ENCODE measurements around a stretch of chr9.

- PRO-cap: no peak
These were observed 21.2 kb downstream of the GSN start for GRCh38 chr9:121288811-121289857.

DNA sequence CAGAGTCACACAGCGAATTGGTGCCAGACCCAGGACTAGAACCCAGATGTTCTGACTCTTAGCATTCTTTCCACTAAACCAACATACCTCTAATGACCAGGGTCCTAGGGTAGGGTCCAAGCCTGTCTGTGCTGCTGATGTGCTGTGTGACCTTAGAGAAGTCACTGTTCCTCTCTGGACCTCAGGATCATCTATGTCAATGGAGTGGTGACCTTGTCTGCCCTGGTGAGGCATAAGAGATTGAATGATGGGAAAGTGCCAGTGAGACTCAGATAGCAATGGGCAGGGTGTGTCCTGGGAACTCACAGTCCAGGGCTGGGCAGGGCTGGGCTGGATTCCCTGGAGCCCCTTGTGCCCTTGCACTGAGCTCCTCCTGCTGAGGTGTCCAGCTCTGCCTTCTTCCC is 36.0 kb downstream of the GSN start:
- PRO-cap: no peak

GRCh38 chr9:121326868-121327683 is 43.0 kb downstream of the STOM start:
- PRO-cap: no peak

GRCh38 chr9:121363554-121363953 is 6.5 kb downstream of the STOM start:
- PRO-cap: no peak

- PRO-cap: no peak
These were observed 58.3 kb upstream of the GGTA1 start for GRCh38 chr9:121557879-121558454.

GRCh38 chr9:121622529-121623329 is 28.7 kb upstream of the DAB2IP start:
- PRO-cap: no peak

DNA sequence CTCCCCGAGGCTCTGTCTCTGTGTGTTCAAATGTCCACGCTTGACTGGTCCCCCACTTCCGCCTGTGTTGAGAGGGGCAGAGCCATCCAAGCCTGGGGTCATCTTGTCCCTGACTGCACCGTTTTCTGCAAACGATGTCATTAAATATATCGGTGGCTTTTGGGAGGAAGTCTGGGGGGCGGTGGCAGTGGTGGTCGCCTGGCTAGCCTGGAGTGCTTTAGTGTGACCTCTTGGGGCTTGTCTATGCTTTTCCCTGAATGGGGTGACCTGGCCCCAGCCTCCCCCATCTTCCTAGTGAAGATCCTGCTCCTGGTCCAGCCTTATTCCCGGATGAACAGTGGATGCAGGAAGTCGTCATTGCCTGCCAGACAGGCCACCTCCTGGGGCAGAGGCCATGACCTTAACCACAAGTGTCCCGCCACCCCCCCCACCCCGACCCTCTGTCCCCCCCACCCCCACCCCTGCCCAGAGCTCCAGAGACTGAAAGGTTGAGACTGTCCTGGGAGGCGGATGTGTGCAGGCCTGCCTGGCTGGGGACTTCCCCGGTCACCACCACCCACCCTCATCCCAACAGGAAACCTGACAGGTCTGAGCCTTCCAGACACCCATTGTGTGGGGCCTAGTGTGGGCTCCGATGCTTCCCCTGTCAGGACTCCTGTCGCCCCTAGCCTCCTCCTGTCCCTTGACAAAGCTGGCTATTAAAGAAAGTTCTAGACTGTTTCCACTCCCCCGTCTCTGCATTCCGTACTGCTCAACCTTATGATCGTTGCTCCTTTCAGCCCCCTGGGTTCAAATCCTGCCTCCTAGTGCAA is 5.2 kb upstream of the DAB2IP start:
- PRO-cap: no peak

DNA sequence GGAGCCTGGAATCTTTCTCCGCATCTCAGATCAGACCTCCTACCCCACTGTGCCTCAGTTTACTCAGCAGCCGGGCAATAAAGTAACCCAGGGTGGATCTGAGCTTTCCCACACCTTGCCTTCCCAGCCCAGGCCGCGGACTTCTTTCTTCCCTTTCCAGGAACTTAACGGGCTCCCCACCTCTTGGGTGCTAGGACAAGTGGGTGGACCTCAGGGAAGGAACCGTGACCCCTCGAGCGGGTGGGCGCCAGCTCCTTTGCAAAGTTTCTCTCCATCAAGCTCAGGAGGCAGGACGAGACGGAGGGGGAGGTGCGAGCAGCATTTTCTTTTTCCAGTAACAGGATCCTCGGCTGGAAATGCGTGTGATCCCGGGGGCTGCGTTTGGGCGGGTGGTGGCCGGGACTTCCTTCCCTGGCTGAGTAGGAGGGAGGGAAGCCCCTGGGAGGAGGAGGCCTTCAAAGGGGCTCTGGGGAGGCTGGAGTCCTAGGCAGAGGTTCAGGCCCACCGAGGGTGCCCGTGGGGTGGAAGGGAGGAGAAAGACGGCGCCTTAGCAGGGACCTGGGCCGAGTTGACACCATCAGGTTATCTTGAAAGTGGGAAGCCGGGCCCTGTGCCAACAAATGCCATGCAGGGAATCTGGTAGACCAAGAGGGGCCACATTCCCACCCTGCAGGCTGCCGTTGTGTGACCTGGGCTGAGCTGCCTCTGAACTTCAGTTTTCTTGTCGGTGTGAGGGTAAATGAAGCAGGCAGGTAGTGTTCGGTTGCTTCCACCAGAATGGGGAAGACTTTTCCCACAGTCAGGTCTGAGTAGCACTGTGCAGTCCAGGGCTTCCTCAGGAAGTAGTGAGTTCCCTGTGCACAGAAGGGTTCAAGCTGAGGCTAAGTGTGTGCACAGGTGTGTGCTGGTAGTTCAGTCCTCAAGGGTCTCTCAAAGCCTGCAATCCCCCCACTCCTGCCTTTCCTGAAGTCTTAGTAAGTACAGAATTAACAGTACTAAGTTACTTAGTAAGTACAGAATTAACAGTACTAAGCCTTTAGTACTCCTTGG is 1.0 kb downstream of the DAB2IP start:
- PRO-cap: no peak

GRCh38 chr9:121723934-121724550 is 72.6 kb downstream of the DAB2IP start:
- PRO-cap: no peak

DNA sequence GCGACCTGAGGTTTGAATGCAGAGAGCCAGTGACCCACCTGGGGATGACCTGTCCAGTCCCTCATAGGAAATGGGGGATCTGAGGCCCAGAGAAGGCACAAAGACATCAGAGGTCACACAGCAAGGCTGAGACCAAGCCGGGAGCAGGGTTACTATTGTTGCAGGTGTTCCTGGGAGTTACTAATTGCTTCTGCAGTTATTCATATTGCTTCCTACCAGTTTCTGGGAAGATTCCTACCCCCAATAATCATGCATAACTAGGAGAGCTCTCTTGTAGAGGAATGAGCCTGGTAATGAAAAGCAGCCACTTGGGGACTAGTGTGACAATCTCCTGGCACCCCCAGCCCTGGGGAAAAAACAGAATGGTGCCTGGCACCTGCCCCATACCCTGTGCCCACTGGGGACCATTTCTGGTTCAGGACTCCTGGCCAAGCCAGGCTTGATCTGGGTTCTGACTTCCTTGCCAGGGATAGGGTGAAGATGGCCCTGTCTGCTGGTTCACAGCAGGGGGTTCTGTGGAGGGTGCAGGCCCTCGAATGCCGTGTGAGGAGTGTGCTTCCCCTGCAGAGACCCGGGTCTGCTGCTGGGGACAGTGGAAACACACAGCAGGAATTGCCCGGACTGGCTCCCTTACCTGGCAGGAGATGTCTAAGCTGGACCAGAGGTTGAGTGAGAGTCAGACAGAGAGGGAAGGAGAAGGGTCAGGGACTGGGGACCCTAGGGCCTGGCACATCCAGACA is 106.3 kb downstream of the DAB2IP start:
- PRO-cap: no peak

DNA sequence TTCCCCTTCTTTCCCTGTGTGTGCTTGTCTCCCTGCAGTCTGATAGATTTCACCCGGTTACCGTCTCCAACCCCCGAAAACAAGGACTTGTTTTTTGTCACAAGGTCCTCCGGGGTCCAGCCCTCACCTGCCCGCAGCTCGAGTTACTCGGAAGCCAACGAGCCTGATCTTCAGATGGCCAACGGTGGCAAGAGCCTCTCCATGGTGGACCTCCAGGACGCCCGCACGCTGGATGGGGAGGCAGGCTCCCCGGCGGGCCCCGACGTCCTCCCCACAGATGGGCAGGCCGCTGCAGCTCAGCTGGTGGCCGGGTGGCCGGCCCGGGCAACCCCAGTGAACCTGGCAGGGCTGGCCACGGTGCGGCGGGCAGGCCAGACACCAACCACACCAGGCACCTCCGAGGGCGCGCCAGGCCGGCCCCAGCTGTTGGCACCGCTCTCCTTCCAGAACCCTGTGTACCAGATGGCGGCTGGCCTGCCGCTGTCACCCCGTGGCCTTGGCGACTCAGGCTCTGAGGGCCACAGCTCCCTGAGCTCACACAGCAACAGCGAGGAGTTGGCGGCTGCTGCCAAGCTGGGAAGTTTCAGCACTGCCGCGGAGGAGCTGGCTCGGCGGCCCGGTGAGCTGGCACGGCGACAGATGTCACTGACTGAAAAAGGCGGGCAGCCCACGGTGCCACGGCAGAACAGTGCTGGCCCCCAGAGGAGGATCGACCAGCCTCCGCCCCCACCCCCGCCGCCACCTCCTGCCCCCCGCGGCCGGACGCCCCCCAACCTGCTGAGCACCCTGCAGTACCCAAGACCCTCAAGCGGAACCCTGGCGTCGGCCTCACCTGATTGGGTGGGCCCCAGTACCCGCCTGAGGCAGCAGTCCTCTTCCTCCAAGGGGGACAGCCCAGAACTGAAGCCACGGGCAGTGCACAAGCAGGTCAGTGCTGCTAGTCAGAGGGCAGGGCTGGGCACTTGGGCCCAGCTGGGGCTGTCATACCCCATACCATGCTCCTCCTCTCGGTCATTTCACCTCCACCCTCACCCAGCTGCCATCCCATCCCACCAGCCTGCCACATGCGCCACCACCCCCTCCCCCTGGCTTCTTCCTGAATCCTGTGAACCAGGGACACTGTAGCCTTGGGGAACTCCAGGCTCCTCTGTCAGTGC is 121.5 kb downstream of the DAB2IP start:
- PRO-cap: no peak

- PRO-cap: no peak
These were observed 201.4 kb downstream of the DAB2IP start for GRCh38 chr9:121852626-121853347.

DNA sequence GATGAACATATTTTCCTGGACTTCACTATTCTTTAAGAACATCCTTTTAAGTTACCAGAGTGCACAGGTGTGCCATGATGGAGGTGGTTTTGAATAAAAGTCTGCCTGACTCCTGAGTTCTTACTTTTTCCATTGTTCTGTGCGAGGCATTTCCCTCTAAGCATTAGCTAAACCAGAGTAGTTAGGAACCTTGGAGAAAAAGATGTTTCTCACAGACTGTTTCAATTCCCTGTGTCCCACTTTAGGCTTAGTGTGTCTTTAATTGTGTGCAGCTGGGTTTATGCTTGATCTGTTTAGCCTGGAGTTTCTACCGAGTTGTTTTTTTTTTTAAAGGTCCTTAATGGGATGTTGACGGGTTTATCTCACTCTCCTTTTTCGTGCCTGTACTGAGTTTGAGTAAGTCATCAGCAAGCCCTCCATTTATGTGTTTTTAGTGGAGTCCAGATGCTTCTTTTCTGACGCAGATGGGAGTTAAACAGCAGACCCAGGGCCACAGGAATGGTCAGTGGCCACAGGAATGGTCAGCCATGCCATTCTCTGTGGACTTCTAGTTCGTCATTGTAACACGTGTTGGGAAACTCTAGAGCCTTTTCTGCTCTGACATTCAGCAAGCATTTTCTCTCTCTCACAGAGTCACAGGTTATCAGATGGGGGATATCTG is 190.7 kb downstream of the TTLL11 start:
- PRO-cap: no peak

GRCh38 chr9:121946255-121947053 is 146.7 kb downstream of the TTLL11 start:
- PRO-cap: no peak

DNA sequence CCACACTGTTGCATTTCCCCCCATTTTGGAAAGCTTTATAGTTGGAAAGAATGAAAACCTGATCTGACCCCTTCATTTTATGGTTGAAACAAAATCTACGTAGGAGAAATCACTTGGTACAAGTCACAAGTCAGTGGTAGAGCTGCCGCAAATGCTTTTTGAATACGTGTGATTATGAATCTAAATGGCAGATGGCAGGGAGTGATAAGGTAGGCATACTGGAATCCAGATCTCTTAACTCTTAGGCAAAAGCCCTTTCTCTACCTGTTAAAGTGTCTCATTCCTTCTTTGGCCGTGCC is 839 bp downstream of the MRRF start:
- PRO-cap: no peak

DNA sequence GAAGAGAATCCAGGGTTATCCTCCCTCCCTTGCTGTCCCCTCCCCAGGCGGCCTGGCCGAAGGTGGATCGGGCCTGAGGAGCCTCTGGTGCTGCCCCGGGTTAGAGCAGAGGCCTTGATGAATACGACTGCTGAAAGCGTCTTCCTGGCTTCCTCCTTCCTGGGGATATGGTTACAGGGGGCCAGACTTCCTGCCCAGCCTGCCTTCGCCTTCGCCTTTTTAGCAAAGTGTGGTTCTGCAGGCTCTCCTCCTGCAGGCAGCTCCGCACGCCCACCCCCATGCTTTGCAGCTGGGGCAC is 22.5 kb upstream of the PTGS1 start:
- PRO-cap: no peak

DNA sequence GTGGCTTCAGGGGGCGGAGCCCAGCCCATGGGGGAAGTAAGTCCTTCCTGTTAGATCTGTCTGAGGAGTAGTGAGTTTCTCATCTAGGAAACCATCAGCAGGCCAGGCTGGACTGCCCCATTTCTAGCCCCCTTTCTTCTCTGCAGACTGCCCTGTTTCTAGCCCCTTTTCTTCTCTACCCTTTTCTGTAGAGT is 463 bp upstream of the PTGS1 start:
- PRO-cap: no peak

DNA sequence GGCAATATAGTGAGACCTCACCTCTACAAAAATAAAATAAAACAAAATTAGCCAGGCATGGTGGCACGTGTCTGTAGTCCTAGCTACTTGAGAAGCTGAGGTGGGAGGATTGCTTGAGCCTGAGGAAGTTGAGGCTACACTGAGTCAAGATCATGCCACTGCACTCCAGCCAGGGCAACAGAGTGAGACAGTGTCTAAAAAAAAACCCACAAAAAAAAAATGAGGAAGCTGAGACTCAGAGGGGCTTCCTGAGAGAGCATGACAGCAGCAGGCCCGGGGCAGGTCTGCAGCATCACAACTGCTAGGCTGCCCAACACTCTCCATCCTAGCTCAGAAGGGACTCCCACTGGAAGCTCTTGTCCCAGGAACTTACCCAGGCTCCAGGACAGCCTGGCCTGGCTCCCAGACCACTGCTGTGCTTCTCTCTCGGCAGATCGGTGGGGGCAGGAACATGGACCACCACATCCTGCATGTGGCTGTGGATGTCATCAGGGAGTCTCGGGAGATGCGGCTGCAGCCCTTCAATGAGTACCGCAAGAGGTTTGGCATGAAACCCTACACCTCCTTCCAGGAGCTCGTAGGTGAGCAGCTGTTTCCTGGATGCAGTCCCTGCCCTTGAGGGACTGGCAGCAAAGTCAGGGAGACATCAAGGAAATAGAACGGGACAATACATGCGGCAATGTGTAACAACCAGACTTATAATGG is 19.1 kb downstream of the PTGS1 start:
- PRO-cap: bidirectional peak, plus-strand start at position 259 of the sequence, minus-strand start at position 100 of the sequence; bidirectional peak, plus-strand start at position 488 of the sequence, minus-strand start at position 490 of the sequence

GRCh38 chr9:122845615-122845979 is 17.2 kb upstream of the PDCL start:
- PRO-cap: no peak

GRCh38 chr9:122903396-122903694 is 1.8 kb downstream of the RC3H2 start:
- PRO-cap: no peak

All from SEM (cell line).